Frontal cortex (tissue), 2 donors: ENCODE measurements around the genes SPG11 and SORD.

DNA sequence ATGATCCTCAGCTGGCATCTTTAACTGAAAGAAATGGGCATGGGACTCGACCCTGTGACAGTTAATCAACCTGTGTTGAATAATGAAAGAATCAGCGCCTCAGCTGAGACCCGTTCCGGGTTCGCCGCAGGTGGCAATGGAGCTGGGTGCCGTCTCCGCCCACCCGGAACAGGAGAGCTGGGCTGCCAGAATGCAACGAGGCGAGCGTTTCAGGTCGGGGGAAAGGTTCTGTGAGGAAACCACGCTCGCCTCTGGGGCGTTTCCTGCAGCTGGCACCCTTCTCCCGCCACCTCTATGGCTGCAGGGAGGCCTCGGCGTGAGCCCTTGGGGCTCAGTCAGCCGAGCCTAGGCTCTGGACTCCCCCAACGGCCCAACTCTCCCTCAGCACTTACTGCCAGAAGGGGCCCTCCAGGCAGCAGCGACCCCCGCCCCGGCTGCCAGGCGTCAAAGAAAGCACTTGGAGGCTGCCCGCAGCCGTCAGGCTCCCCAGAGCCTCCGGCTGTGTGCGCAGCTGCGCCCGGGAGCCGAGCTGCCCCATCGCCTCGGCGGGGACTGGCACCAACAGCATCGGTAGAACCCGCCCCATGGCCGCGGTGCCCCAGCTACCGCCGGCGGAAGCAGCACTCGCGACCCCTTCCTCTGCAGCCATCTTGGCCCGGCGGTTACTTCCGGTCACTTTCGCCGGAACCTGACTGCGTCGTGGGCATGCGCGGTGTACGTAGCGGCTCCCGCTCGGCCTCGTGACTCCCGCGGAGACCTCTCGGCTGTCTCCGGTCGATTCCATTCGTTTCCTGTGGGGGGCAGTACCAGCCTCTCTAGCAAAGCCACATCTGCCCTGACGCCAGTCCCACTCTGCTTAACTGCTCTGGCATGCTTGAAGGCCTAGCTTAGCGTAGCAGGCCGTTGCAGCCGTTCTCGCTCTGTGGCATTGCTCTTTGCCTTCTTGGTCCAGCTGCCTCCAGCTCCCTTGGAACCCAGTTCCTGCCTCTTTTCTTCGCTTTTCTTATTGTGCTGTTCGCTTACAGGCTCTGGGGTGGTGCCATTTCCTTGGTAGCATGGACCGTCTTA is at the start of gene SPG11:
Gene SPG11, minus strand, starts transcription at position 664 of the 1,068 bp plus-strand sequence.
- RAMPAGE, long total RNA = no peak

DNA sequence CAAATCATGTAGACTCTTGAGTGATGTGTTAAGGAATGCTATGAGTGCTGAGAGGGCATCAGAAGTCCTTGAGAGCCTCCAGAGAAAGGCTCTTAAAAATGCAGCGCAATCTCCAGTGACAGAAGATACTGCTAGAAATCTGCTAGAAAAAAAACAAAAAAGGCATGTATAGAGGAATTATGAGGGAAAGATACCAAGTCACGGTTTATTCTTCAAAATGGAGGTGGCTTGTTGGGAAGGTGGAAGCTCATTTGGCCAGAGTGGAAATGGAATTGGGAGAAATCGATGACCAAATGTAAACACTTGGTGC is 3.7 kb downstream of the B2M start:
- RAMPAGE, long total RNA = no peak

- RAMPAGE, long total RNA = no peak
These were observed 7.8 kb upstream of the TRIM69 start for GRCh38 chr15:44728565-44728960.

DNA sequence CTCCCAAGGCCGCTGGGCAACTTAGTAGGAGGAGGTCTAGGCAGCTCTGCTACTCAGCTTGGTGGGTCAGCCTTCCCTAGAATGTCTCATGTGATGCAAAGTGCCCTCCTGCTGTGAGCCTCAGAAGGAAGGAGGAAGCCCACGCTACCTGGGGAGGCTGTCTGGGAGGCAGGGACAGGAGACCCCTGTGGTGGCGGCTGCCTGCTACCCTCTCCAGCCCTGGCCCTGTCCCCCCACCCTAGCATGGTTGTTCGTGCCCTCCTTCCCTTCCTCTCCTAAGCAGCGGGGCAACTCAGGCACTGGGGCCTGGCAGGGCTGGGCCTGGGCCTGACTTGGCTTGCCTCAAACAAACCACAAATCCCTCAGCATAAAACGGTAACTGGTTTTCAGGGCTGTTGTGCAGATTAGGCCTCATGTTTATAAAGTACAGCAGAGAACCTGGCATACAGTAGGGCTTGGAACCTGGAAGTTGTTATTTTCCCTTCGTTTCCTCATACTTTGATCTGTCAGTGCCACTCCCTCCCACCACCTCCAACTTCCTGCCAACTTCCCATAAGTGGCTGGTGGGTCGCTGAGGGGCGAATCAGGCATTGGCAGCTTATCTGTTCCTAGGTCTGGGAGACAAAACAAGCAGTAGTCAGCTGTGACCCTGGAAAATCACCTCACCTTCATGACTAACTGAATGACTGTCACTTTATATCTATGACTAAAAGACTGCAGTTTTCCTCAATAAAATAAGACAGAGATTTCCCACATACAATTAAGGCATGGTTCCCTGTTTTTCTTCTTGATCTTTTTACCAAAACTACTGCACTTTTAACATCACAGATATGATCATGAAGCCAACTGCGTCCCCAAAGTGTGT is 94.3 kb downstream of the TRIM69 start:
- RAMPAGE, long total RNA = no peak

DNA sequence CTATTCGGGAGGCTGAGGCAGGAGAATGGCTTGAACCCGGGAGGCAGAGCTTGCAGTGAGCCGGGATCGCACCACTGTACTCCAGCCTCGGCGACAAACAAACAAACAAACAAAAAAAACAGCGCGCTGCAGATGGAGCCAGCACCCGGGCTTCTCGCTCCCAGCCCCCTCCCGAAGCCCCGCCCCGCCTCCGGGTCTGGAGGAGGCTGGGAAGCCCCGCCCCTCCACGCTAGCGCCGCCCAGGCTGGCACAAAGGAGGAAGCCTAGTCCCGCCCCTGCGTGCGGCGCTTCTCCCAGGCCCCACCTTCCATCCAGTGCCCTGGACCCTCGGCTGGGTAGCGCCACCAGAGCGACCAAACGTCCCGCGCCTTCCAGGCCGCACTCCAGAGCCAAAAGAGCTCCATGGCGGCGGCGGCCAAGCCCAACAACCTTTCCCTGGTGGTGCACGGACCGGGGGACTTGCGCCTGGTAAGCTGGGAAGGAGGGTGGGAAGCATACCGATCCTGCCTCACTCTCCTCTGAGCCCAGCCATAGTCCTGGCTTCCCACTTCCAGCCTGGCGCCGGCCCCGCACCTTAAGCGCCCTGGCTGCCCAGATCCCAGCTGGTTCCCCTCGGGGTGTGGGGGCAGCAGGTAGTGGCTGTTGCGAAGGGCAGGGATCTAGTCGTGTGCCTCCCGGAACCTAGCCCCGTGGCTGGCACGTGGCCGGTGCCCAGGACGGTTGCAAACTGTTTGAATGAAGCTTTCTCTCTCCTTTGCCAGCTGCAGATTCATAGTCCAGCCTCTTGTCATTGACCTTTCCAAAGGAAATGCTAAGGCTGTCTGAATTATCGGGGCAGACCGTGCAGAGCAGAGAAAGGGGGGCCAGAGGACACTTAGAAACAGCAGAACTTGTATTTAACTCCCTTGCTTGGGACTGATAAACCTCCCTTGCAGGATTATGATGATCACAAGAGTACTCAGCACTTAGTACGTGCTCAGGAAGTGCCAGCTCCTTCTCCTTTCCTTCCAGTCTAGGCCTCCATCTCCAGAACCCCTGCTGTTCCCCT is at the start of gene SORD:
Gene SORD, plus strand, starts transcription at position 314 of the 1,048 bp plus-strand sequence.
- RAMPAGE, long total RNA = start-site peak on the plus strand centred at position 289 of the sequence, 84 bp wide, 67 and 32 reads in 2 replicates

DNA sequence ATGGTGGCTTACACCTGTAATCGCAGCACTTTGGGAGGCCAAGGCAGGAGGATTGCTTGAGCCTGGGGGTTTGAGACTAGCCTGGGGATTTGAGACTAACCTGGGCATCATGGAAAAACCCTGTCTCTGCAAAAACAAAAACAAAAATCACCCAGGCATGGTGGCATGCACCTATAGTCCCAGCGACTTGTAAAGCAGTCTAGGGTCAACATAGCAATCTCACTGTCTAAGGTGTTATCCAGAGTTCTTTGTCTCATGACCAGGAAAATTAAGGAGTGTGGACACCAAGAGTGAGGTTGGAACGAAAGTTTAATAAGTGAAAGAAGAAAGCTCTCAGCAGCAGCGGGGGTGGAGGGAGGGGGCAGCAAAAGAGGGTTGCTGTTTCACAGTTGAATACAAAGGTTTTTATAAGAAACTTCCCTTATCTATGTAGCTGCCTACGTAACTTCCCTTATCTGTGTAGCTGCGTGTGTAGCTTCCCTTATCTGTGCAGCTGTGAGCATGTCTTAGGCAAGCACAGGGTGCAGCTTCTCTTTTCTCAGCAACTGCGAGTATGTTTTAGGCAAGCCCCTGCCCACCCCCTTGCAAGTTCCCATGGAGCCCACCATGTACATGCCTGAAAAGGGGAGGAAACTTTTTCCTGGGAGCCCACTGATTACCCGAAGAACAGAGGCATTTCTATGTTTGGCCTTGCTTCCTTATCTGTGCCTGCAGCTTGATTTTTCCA is 25.6 kb downstream of the SORD start:
- RAMPAGE, long total RNA = no peak

GRCh38 chr15:45079648-45080098 is 34.3 kb downstream of the DUOX2 start:
- RAMPAGE, long total RNA = no peak

GRCh38 chr15:45083078-45083629 is 30.8 kb downstream of the DUOX2 start:
- RAMPAGE, long total RNA = no peak

DNA sequence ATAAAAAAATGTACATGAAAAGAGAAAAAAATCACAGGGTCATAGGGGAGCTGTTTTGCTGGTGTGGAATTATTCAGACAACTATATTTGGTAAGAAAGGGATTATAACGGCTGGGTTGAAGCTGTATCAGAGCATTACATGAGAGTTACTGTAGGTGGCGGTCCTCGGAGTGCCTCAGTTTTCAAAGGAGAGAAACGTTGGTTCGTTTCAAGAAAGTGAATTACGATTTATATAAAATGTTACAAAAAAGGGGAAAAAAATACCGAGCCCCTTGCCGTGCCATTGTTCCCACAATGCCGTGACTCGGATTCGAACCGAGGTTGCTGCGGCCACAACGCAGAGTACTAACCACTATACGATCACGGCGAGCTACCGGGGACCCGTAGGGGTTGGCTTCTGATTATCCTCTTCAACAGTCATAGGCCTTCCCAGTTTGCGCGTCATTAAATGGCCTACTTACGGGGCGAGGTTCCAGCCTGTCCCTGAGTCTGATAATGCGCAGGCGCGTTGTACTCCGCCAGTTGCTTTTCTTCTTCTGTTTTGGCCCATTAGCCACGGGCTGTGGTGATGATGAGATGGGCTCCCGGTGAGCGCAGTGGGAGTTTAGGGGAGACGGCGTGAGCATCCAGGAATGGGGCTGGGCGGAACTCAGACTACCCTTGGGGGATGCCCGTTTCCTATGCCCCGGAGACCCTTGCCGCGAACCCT is 10.7 kb upstream of the SHF start:
- RAMPAGE, long total RNA = no peak

DNA sequence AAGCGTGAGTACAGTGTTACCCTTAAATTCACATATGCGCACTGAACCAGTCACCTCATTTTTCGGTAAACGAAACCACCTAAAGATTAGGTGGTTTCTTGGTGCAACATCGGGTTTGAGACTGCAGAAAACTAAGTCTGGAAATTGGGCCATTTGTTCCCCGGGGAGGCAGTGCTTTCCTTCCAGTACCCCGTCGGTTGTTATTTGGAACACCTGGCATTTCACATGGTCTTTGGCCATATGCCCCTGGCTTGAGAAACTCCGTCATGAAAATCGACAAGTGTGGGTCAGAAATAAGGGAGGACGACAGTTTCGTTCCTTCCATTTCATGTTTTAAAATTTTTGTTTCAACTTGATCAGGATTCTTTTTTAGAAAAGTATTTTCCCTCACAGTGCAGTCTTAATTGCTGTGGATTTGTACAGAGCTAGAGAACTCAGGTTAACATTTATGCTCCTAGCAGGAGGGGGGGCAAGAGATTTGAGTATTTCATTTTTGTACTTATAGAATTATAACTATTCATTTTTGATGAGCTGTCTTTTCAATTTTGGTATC is 619 bp upstream of the GATM start:
- RAMPAGE, long total RNA = no peak

GRCh38 chr15:45439680-45439926 is 9.2 kb downstream of the C15orf48 start:
- RAMPAGE, long total RNA = no peak

GRCh38 chr15:45449309-45449574 is 18.8 kb downstream of the C15orf48 start:
- RAMPAGE, long total RNA = no peak

DNA sequence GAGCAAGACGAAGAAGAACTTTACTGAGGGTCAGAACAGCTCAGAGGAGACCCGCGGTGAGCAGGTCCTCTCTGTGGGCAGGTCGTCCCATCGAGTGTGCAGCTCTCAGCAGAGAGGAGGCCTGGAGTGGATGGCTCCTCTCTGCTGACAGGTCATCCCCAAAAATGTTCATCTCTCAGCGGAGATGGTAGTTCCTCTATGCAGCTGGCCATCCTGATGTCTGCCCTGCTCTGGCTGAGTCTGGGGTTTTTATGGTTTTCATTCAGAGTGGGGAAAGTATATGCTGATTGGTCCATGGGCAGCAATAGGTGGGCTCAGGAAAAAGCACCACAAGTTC is 13.4 kb upstream of the BLOC1S6 start:
- RAMPAGE, long total RNA = no peak

DNA sequence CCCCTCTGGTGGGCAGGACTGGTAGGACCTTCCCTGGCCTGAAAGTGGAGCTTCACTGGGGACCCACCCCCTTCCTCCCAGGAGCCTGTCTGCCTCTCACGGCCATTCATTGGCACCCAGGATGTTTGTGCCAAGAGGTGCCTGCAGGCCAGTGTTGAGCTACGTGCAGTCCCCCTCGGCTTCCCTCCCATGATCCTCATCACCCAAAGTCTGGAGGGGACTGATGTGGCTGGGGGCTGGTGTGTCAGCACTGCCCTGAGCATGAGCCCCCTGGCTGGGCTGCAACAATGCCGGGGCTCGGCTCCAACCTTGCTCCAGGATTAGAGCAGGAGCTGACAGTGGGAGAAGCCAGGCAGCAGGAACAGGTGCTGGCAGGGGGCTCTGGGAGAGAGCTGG is 13.0 kb upstream of the BLOC1S6 start:
- RAMPAGE, long total RNA = no peak

DNA sequence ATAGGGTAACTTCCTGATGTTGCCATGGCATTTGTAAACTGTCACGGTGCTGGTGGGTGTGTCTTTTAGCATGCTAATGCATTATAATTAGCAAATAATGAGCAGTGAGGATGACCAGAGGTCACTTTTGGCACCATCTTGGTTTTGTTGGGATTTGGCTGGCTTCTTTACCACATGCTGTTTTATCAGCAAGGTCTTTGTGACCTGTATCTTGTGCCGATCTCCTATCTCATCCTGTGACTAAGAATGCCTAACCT is 3.3 kb upstream of the BLOC1S6 start:
- RAMPAGE, long total RNA = no peak

DNA sequence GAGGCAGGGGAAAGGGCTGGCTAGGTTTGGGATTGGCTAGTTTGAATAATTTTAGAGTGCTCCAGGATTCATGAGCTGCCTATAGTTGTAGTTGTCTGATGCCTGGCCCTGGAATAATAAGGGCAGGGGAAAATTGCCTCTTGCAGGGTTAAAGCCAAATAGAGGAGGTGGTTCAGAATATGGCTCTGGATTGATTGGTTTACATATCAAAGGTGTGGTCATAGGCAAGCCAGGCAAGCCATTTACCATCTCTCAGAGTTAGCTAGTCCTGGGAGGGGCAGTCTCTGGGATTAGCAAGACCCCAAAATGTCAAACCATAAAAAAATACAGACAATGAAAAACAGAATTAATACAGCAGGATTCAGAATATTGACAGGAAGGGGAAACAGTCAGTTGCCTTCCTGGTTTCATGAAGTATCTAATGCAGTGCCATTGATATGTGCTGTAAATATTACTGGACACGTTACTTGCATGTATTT is 9.9 kb downstream of the SQOR start:
- RAMPAGE, long total RNA = no peak

DNA sequence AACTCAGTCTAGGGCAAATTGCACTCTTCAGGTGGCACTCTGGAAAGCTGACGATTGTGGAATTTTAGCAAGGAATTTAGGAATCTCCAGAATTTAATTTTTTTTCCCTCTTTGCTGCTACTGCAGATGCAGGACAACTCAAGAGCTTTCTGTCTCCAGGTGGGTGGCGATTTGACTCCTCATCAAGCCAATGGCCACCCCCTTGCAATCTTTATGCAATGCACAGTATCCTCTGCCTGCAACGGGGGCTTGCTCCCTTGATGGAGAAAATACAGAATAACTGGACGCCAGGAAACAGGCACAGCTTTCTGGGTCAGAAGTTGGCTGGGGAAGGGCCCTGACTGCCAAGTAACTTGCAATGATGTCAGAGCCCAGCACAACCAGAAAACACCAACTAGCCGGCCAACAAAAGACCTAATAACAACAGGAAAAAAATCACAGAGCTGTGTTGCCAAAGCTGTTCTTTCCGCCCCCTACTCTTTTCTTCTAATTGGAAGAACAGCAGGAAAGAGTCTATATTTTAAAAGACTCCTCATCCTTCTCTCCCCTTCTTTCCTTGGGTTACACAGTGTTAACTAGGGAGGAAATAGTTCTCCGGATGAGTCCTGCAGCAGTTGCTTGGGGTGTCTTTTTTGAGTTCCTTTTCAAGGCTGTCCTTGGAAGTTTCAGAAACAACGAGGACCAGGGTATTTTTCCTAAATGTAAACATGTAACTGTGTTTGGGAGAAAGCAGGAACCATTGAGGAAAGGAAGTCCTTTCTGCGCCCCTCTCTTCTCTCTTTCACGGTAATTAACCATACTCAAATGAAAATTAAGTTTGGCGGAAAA is 1.4 kb upstream of the SEMA6D start:
- RAMPAGE, long total RNA = no peak

DNA sequence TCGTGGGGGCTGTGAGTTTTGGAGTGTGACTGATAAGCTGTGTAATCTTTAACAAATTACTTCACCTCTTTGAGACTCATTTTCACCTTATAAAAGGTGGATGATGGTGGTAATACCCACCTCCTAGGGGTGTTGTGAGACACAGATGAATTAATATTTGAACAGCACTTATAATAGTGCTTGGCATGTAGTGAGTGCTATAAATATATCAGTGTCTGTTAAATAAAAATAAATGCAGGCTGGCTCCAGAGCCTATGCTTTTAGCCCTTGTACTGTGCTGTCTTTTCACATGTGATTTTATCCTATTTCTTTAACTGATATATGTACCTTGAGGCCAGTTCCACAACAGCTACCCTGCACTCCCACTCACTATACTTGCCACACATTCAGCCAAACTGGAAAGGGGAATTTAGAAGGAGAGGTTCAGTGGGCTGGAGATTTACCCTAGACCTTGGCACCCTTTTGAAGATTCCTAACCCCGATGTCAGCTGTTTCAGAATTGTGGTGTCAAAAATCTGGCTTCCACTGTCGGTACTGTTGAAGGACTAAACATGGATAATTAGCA is 9.3 kb downstream of the SEMA6D start:
- RAMPAGE, long total RNA = no peak

DNA sequence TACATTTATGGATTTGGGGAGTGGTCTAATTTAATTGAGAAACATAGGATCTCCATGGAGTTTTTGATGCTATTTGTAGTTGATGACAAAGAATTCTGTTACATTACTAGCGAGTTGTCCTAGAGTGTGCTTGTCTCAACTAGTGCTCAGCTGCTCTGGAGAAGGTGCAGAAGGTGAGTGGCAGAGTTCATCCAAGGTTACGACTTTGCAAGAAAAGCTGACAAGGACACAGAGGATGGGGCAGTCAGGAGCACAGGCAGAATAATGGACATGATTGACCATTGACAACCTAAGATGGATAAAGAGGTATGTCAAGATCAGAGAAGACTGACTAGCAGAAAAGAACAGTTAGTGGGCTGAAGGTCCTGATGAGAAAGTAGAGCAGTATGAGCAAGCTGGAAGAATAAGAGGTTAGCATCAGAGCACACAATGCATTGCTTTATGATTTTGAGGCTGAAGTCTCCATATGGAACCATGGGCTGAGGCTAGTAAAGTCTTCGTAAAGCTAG is 35.9 kb downstream of the SEMA6D start:
- RAMPAGE, long total RNA = no peak

DNA sequence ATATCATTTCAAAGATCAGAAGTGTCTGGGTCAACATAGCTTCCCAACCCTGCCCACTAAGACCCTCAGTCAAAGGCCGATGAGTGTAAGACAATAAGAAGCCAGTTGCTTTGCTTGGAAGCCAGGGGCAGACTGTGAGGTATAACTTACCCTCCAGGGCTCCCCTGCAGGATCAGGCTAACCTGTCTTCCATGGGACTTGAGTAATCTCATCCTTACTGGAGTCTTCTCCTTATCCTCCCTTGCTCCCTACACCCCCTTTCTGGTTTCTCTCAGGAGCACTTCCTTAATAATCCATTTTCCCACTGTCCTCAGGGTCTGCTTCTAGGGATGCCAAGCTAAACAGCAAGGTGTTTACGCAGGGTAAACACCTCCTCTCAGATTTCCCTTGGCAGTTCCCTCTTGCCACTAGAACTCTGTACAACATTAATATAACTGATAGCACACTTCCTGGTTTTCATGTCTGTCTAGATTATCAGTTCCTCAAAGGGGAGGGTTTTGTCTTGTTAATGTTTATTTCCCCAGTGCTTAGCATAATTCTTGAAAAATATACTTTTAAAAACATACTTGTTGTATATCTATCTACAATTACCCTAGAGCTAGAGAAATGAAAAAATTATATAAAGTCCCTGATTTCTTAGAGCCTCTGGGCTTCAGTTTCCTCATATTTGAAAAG is 118.1 kb upstream of the SLC24A5 start:
- RAMPAGE, long total RNA = no peak